Ishikawa (cell line): Measurements from ENCODE around the genes SMLR1 and ENPP3.

GRCh38 chr6:130827055-130827615 lies at the start of gene SMLR1:
Gene SMLR1, plus strand, starts transcription at chr6:130827406.
- RRBS, result no CpG with 5 or more reads among the region's 4 CpGs

DNA sequence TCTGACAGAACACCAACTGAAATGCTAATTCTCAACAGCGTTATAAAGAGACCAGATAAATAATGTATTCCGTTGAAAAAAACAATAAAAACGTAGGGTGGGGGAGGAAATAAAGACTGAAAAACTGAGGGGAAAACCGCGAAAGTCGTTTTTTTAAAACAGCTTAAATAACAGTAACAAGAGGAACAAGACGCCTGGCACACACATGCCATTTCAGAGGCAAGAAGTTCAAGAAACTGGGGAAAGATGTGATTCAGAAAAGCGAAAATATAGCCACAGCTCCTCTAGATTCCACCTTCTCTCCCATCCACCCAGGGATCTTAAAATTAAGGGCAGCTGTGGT lies 1.3 kb downstream of the EPB41L2 start:
- RRBS, result no CpG with 5 or more reads among the region's 8 CpGs

GRCh38 chr6:131199598-131200239 lies 64.5 kb downstream of the AKAP7 start:
- RRBS, result no CpG with 5 or more reads among the region's 8 CpGs

GRCh38 chr6:131281325-131282239 lies 146.3 kb downstream of the AKAP7 start:
- RRBS, result 89% methylated on average over 3 of the region's 17 CpGs

DNA sequence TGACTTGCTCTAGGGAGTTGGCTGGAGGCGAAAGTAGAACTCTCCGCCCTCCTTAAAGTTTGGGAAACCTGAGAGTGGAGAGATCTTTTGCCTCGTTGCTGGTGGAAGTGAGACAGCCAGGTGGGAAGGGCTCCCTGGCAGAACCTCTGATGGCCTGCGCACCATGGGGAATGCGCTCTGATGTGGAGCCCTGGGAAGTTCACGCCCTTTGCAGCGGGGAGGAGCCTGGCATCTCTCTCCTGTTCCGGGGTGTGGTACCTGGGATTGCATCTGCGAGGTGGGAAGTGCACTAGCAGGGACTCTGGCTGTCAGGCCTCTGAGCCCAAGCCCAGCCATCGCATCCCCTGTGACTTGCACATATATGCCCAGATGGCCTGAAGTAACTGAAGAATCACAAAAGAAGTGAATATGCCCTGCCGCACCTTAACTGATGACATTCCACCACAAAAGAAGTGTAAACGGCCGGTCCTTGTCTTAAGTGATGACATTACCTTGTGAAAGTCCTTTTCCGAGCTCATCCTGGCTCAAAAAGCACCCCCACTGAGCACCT lies 159.9 kb downstream of the AKAP7 start:
- RRBS, result no CpG with 5 or more reads among the region's 14 CpGs

DNA sequence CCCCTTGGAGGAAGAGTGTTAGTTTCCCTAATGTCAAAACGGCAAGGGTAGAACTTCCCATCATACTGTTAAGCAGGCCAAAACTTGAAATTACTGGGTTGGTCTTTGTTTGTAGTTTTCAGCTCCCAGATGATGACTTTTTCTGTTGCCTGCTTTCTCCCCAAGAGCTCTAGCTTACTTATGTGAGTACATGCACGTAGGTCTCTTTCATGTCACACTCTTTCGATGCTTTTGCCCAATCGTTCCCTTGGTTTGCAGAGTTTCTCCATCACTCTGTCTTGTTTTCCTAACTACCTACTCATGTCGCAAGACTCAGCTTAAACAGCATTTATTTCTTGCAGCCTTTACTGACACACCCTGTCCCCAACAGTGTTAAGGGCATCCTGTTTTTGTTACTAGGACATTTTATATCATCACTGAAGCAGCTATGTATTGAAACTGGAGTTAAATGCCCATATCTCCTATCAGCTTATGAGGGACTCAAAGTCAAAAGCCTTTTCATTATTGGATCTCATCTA lies 2.8 kb downstream of the ARG1 start:
- RRBS, result no CpG with 5 or more reads among the region's 5 CpGs

DNA sequence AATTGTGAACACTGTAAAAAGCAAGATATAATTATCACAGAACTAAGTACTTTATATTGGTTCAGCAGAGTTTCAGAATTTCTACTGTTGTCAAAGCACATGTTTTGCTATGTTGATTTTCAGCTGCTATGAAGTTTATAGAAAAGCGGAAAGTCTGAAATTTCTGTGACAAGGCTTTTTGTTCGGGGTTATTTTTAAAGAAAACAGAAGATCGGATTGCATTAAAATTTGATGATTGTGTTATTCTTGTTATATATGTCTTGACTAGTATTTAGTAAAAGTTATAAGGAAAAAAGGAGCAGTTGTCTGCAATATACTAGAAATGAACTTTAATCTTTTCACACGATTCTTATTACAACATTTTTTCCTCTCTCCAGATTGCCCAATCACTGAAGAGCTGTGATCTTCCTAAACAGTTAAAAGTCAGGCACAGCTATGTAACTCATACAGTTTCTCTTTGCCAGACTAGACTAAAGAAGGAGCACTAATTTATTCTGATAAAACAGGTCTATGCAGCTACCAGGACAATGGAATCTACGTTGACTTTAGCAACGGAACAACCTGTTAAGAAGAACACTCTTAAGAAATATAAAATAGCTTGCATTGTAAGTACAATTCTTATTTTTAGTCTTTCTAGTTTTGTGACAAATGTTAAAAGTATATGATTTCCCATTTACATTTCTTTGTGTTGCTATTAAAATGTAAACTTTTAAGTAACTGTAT lies at the start of gene ENPP3:
TSS of gene ENPP3 (plus strand) at position 445 of the 723 bp plus-strand sequence.
- RRBS, result no CpG with 5 or more reads among the region's 6 CpGs

DNA sequence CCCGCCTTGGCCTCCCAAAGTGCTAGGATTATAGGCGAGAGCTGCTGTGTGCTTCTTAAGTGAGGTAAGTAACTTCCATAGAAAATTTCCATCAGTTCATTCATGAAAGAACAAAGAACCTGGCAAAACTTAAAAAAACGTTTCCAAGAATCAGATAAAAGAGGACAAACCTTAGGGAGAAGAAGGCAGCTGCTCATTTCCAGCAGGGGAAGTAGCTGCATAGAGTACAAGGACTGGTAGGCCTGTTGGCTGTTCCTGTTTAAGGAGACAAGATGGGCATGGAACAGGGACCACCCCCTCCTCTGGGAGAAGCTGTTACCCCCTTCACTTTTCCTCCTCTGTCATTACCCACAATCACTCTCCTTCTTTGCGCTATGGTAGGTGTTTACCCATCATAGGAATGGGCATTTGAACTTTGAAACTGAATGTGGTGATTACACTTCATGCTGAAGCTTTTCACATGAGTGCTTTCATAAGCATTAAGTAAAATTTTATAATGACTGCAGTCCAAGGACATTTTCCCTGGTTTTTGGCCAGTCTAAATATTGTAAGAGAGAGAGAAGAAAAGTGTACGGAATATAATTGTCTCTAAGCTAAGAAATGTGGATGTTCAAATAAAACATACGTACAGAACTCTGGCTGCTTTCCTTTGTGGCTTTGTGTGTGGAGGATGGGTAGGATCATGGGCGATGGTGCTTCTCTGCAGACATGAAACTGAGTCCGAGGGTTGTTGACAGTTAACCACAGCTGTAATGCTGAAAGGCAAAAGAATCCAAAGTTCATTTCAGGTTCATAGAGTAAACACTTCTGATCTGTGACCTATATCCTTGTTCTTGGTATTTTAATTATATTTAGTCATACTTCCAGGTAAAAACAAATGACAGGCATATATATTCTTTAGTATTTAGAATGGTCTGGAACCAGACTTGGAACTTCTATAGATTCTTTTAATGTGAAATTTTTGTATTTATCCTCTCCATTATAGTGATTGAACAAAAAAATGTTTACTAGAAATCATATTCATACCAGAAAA lies 56.3 kb downstream of the CCN2 start:
- RRBS, result no CpG with 5 or more reads among the region's 8 CpGs

DNA sequence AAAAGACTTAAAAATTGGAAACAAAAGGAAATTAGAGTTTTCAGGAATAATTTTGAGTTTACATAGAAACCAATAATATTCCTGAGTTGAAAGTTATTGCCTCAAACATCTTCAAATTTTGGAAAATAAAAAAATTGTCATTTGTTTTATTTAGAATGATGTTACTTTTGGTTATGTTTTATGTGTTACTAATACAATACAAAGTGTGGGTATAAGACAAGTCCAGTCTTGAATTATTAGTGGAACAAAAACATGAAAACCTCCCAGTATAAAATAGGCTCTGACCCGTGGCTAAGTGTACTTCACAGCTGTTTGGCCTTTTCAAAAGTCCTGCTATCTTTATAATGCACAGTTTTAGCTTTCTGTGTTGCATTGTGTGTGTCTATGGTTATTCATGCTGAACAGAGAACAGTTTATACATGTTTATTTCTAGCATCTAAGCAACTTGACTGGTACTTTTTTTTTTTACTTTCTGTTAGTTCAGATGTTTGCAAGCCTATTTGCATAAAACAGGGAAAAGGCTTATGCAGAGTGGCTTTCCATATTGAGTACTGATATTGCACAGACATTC lies 119.1 kb upstream of the CCN2 start:
- RRBS, result no CpG with 5 or more reads among the region's 1 CpG

DNA sequence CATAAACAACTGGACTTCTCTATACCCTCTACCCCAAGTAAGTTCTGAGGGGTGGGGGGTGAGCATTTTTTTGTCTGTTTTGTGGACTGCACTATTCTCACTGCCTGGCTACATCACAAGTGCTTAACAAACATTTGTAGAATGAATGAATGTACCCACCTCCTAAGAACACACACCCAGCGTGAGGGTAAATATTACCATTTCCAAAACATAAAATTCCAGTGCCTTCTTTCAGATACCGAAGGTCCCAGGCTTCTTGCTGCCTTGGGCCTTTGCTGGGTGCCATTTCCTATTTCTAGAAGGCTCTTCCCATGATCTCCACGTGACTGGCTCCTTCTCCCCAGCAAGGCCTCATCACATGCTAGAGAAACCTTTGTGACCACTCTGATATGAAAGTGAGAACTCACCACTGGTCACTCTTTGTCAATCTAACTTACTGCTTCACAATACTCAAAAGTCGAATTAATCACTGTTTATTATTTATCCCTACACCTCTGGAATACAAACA lies 1.8 kb downstream of the STX7 start:
- RRBS, result no CpG with 5 or more reads among the region's 4 CpGs

GRCh38 chr6:132672429-132672841 lies 13.5 kb upstream of the TAAR1 start:
- RRBS, result no CpG with 5 or more reads among the region's 5 CpGs

DNA sequence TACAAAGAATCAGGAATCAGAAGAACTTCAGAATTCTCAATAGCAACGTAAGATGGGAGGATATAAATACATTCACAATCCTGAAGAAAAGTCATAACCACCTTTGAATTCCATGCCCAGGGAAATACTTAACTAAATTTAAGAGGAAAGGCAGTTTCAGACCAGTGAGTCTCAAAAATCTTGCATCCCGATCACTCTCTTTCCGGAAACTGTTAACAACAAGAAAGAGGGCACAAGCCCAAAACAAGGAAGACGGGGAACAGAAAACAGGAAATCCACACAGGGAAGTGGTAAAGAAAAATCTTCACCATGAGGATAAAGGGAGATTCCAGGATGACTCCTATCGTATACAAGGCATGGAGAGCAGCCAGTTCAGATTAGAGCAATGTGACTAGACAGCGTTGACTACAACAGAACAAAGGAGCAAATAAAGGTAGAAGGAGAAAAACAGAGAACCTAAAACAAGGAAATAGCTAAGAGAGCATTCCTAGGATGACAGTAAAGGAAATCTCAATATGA lies 26.6 kb downstream of the VNN1 start:
- RRBS, result no CpG with 5 or more reads among the region's 6 CpGs

DNA sequence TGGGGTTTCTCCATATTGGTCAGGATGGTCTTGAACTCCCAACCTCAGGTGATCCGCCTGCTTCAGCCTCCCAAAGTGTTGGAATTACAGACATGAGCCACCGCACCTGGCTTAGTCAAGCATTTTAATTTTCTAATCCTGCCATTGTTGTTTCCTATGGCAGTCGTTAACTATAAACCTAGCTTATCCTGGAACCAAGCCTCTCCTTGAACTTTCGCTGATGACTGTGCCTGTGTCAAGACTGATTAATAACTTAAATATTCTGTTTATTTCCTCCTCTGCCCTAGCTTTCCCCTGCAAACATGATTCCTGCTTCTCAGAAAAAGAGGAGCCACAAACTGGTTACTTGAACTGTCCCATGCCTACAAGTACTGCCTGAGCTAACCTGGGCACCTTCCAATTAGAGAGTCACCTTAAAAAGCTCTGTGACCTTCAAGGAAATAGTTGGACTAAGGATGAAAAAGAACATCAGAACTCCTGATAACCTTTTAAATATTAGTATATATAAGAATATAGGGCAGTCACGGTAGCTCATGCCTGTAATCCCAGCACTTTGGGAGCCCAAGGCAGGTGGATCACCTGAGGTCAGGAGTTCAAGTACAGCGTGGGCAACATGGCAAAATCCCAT lies 1.4 kb downstream of the VNN1 start:
- RRBS, result no CpG with 5 or more reads among the region's 6 CpGs

- RRBS, result no CpG with 5 or more reads among the region's 4 CpGs
Measured at GRCh38 chr6:132742543-132742880, 15.2 kb downstream of the VNN2 start.

- RRBS, result no CpG with 5 or more reads among the region's 3 CpGs
Measured at GRCh38 chr6:133099585-133100253, 141.4 kb upstream of the EYA4 start.

DNA sequence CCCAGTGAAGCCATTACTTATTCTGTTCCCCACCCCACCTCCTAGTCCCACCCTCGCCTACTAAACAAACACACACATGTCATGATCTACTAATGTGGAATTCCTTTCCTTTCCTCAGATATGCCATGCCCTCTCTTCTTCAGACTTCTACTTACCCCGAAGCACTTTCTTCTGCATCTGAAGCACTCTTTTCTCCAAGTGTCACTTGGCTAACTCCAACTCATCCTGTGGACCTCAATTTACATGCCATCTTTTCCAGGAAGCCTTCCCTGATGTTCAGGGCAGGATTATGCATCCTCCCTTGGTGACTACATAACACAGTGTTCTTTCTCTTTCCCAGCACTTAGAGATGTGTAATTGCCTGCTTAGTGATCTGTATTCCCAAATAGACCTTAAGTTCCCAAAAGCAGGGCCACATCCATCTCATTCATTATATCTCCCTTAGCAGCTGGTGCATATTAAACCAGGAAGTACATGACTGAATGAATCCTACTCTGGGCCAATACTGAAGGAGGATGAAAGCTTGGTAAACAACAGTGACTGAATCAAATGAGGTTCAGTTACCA lies 121.6 kb upstream of the TCF21 start:
- RRBS, result no CpG with 5 or more reads among the region's 2 CpGs